Stomach (tissue), 7 donors: ENCODE results near the genes TNFRSF19 and PABPC3.

- PRO-cap = unidirectional peak, plus-strand start at chr13:23570418
- RAMPAGE, long total RNA, 5 experiments = start-site peak on the plus strand in 1 of 5 experiments, at chr13:23570382-23570489 at its widest, 23 to 28 reads per replicate
- RRBS = no CpG with 5 or more reads among the region's 11 CpGs
Measured at GRCh38 chr13:23570107-23570987, at the start of gene TNFRSF19. Gene TNFRSF19 (plus strand): TSS chr13:23570412.

DNA sequence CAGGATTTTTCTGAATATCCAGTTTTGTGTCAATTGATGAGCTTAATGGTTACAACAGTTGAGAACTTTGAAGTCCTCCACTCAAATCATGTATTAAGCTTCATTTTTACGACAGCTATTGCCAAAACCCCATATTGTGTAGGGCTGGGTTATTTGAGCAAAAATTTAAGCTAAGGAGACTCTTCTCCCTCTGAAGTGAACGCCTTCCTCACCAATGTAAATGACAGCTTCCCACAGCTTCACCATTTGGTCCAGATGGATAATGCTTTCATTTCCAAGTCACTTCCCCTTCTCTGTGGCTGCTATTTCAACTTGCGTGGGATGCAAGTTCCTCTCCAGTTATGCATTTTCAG lies 86.3 kb downstream of the TNFRSF19 start:
- PRO-cap = no peak
- RAMPAGE, long total RNA, 5 experiments = no peak in any of the 5 experiments
- RRBS = no CpG with 5 or more reads among the region's 3 CpGs

- PRO-cap = no peak
- RAMPAGE, long total RNA, 5 experiments = no peak in any of the 5 experiments
- RRBS = no CpG with 5 or more reads among the region's 4 CpGs
Measured at GRCh38 chr13:23714927-23715371, 144.7 kb downstream of the TNFRSF19 start.

DNA sequence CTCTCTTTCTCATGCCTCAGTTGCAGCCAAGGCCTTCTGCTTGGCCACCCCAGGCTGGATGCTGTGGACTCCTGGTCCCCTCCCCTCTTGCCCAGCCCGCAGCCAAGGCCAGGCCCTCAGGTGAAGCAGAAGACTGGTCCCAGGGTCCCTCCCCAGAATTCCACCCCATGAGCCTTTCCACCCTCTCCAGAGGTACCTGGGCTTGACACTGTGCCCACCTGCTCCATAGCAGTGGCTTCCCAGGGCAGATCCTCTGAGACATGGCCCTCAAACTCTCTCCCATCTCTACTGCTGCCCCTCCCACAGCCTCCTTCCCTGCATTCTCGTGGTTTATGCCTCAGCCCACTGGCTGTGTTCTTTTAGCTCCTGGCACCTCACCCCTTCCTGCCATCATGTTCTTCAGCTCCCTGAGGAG lies 61.8 kb upstream of the MIPEP start:
- PRO-cap = no peak
- RAMPAGE, long total RNA, 5 experiments = no peak in any of the 5 experiments
- RRBS = no CpG with 5 or more reads among the region's 2 CpGs

- PRO-cap = bidirectional peak, plus-strand start at chr13:23979780, minus-strand start at chr13:23979692
- RAMPAGE, long total RNA, 5 experiments = start-site peak on the plus strand in 1 of 5 experiments, at chr13:23979485-23979876 at its widest, 19 to 28 reads per replicate
- RRBS = 4% methylated on average over 4 of the region's 37 CpGs
Measured at GRCh38 chr13:23979180-23980046, 90.2 kb upstream of the MIPEP start.

DNA sequence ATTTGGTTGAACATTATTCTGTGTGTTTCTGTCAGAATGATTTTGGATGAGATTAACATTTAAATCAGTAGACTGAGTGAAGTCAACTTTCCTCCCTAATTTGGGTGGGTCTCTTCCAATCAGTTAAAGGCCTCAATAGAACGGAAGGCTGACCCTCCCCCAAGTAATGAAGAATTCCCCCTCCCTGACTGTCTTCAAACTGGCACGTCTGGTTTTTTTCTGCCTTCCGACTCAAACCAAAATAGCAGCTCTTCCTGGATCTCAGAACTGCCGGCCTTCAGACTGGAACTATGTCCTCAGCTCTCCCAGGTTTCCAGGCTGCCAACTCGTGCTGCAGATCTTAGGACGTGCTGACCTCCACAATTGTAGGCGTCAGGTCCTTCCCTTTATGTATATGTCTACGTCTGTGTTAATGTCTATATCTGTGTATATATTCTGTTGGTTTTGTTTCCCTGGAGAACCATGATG lies 89.9 kb upstream of the SPATA13 start:
- PRO-cap = no peak
- RAMPAGE, long total RNA, 5 experiments = no peak in any of the 5 experiments
- RRBS = no CpG with 5 or more reads among the region's 8 CpGs

GRCh38 chr13:24071258-24071953 lies 89.1 kb upstream of the SPATA13 start:
- PRO-cap = unidirectional peak, minus-strand start at chr13:24071543
- RAMPAGE, long total RNA, 5 experiments = no peak in any of the 5 experiments
- RRBS = no CpG with 5 or more reads among the region's 5 CpGs

DNA sequence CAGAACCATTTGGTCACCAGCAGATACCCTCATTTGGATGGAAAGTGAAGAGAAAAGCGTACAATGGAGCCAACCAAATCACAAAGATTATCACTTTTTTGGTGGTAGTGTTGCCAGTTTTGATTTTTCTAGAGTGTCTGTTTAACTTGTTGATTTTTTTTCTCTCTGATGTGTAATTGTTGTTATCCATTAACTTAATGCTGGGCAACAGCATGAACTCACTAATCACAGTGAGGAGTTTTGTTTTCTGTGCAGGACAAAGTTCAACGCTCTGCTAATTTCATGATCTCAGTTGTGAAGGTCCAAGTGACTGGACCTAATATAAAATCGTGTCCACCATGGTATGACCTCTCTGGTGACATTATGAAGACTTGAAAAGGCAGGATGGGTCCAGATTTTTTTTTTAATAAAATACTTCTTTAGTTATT lies 23.9 kb downstream of the SPATA13 start:
- PRO-cap = unidirectional peak, plus-strand start at position 291 of the sequence
- RAMPAGE, long total RNA, 5 experiments = no peak in any of the 5 experiments
- RRBS = no CpG with 5 or more reads among the region's 3 CpGs

- PRO-cap = no peak
- RAMPAGE, long total RNA, 5 experiments = start-site peak on the plus strand in 1 of 5 experiments, at chr13:24223865-24224117 at its widest, 20 to 22 reads per replicate
- RRBS = 39% methylated on average over 7 of the region's 21 CpGs
Measured at GRCh38 chr13:24223770-24224295, 63.3 kb downstream of the SPATA13 start.

- PRO-cap = no peak
- RAMPAGE, long total RNA, 5 experiments = no peak in any of the 5 experiments
- RRBS = no CpG with 5 or more reads among the region's 11 CpGs
Measured at GRCh38 chr13:24264966-24265545, 44.3 kb upstream of the C1QTNF9 start.

DNA sequence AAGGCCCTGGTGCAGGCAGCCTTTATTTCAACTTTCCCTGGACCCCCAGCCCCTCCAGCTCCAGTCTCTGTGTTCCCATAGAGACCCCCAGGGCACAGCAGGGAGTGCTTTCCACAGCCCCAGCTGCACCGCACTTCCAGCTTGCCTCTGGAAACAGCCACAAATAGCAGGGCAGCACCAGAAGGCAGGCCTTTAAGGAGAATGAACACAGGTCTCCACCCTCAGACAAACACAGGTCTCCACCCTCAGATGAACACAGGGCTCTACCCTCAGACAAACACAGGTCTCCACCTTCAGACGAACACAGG lies 51.6 kb downstream of the C1QTNF9 start:
- PRO-cap = no peak
- RAMPAGE, long total RNA, 5 experiments = no peak in any of the 5 experiments
- RRBS = no CpG with 5 or more reads among the region's 2 CpGs

DNA sequence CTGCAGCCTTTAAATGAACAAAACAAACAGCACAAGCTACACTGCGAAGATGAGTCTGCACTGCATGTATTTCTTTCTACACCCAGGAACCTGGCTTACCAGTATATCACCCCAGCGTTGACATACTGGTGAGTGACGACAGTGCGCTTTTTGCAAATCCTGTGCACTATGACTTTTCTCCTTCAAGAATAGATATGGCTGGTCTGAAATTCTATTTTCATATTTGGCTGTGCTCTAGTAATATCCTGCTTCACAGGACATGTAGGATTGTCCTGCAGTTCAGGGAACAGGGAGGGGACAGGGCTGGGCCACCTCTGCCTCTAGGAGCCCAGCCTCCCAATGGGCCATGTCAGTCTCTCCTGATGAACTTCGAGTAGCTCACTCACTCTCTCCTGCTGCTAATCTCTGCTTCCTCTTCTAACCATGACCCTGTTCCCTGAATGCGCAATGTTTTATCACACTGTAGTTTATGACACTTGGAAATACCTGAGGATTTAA lies 9.4 kb downstream of the PARP4 start:
- PRO-cap = unidirectional peak, plus-strand start at position 352 of the sequence
- RAMPAGE, long total RNA, 5 experiments = no peak in any of the 5 experiments
- RRBS = no CpG with 5 or more reads among the region's 6 CpGs

DNA sequence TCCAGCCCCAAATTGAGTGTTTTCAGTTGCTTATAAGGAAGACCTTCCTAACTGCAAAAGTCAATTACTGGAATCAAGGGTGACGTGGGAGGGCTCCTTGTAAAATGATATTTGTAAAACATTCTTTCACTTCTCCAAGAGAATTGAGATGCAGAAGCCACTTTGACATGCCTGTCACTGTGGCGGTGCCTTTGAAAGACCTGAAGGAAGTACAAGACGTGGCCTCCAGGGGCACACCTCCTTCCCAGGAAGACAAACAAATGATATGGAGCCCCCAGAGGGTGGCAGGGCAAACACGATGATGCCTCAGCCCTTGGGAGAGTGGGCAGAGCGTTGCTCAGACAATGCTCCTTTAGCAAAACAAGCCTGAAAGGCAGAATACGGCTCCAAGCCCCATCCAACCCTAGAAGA lies 9.3 kb upstream of the ATP12A start:
- PRO-cap = no peak
- RAMPAGE, long total RNA, 5 experiments = no peak in any of the 5 experiments
- RRBS = no CpG with 5 or more reads among the region's 6 CpGs

- PRO-cap = no peak
- RAMPAGE, long total RNA, 5 experiments = no peak in any of the 5 experiments
- RRBS = 5% methylated on average over 10 of the region's 68 CpGs
Measured at GRCh38 chr13:25018308-25019204, 77.4 kb upstream of the PABPC3 start.

- PRO-cap = no peak
- RAMPAGE, long total RNA, 5 experiments = no peak in any of the 5 experiments
- RRBS = 29% methylated on average over 6 of the region's 36 CpGs
Measured at GRCh38 chr13:25095907-25096260, at the start of gene PABPC3. Gene PABPC3 (plus strand): TSS chr13:25096136.

- PRO-cap = bidirectional peak, plus-strand start at chr13:26221918, minus-strand start at chr13:26221804
- RAMPAGE, long total RNA, 5 experiments = start-site peak on the plus strand in 1 of 5 experiments, at chr13:26221953-26221990 at its widest, 13 reads per replicate; start-site peak on the minus strand in 2 of 5 experiments, at chr13:26221789-26221856 at its widest, 54 to 236 reads per replicate
- RRBS = 1% methylated on average over 14 of the region's 41 CpGs
Measured at GRCh38 chr13:26221231-26222105, 646 bp downstream of the RNF6 start.

GRCh38 chr13:26254573-26255056 lies 686 bp downstream of the CDK8 start:
- PRO-cap = unidirectional peak, minus-strand start at chr13:26254892; unidirectional peak, minus-strand start at chr13:26254911
- RAMPAGE, long total RNA, 5 experiments = start-site peak on the plus strand in 1 of 5 experiments, at chr13:26254622-26254778 at its widest, 21 reads per replicate
- RRBS = 2% methylated on average over 8 of the region's 33 CpGs

GRCh38 chr13:26412161-26412764 lies 145.2 kb upstream of the WASF3 start:
- PRO-cap = no peak
- RAMPAGE, long total RNA, 5 experiments = no peak in any of the 5 experiments
- RRBS = no CpG with 5 or more reads among the region's 3 CpGs

DNA sequence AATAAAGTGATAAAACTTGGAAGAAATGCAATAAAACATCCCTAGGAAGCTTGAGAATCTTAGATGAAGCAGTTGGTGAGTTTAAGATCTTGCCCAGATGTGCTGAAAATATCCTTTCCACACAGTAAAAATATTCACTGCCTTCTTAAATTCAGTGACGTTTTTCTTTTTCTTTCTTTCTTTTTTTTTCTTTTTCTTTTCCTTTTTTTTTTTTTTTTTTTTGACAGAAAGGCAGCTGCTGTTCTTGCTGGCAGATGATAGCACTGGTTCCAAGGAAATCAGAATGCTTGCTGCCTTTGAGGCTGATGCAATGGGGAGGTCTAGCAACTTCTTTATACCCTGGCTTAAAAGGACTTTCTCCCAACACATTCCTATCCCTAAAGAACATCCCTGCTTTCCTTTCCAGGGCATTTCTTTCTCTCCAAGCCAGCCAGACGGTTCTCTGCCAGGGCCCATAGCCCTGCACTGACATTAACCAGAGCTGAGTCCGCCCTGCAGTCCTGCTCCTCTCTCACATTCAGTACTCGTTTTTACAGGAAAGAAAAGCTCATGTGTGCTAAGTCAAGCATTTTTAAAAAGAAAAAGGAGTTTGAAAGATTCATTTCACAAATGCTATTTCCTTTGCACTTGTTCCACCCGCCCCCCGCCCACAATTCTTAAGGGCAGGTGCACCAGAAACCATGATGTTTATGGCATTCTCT lies 133.9 kb upstream of the WASF3 start:
- PRO-cap = unidirectional peak, plus-strand start at position 471 of the sequence
- RAMPAGE, long total RNA, 5 experiments = no peak in any of the 5 experiments
- RRBS = no CpG with 5 or more reads among the region's 6 CpGs

- PRO-cap = no peak
- RAMPAGE, long total RNA, 5 experiments = no peak in any of the 5 experiments
- RRBS = no CpG with 5 or more reads among the region's 13 CpGs
Measured at GRCh38 chr13:26485673-26486247, 71.7 kb upstream of the WASF3 start.